Vagina (tissue), 1 donor: ENCODE measurements around the genes VPS33B and SV2B.

- PRO-cap, result bidirectional peak, plus-strand start at chr15:90665670, minus-strand start at chr15:90665676; unidirectional peak, minus-strand start at chr15:90665908
- RAMPAGE, long total RNA, result no peak
These were observed 51.4 kb upstream of the BLM start for GRCh38 chr15:90665501-90666295.

DNA sequence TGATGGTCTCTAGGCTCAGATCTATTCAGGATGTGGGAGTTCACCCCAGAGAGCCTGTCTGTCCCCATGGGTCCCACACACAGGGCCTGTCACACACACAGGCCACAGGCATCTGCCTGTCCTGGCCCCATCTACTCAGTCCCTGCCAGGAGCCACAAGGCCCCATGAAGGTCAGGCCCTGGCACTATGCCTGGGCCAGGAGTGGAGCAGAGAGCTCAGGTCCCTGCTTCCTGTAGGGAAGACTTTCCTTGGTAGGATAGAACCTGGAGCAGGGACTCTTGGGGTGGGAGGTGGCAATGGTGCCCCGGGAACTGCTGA is 49.0 kb upstream of the FURIN start:
- PRO-cap, result no peak
- RAMPAGE, long total RNA, result no peak

DNA sequence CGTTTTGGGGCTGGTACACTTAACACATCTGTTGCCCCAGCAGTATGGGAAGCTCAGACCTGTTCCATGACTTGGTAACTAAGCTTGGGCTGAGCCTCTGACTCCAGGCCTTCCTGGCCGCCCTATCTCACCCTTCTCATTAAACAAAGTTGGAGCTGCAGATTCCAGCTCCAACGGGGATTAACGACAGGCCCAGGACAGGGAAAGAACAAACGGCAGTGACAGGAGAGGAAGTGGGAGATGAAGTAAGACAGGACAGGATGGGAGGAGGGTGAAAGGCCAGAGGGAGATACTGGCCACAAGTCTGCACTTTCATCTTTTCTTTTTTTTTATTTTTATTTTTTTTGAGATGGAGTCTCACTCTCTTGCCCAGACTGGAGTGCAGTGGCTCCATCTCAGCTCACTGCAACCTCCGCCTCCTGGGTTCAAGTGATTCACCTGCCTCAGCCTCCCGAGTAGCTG is 8.5 kb upstream of the FURIN start:
- PRO-cap, result no peak
- RAMPAGE, long total RNA, result no peak

GRCh38 chr15:90860425-90860685 is 8.0 kb upstream of the FURIN start:
- PRO-cap, result no peak
- RAMPAGE, long total RNA, result no peak

GRCh38 chr15:90861301-90861766 is 7.1 kb upstream of the FURIN start:
- PRO-cap, result no peak
- RAMPAGE, long total RNA, result no peak

DNA sequence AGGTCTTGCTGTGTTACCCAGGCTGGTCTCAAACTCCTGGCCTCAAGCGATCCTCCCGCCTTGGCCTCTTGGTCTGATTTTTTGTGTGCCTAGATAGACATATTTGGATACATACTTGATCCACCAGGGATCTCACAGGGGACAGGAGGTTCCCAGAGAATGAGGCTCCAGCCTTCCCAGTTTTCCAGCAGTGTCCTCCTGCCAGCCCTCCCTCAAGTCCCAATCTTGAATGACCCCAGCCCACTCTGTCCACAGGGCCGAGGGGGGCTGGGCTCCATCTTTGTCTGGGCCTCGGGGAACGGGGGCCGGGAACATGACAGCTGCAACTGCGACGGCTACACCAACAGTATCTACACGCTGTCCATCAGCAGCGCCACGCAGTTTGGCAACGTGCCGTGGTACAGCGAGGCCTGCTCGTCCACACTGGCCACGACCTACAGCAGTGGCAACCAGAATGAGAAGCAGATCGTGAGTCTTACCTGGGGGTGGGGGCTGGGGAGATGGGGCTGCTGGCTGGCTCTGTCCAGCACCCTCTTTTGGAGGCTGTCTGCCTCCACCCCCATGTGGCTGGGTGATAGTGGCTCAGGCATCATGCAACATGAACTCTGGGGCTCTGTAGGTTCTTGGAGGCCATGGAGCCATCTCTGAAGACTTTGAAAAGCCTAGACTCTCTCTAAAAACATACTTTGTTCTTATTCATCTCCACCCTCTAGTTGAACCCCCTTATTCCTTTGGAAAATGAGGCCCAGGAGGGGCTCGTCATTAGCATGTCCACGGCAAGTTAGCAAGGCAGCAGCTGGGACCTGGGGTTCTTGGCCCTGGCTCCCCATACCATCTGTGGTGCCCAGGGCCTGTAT is 5.6 kb upstream of the FES start:
- PRO-cap, result no peak
- RAMPAGE, long total RNA, result no peak

- PRO-cap, result no peak
- RAMPAGE, long total RNA, result no peak
These were observed 8.7 kb downstream of the FES start for GRCh38 chr15:90892799-90893591.

GRCh38 chr15:90912015-90912656 is 9.0 kb downstream of the MAN2A2 start:
- PRO-cap, result no peak
- RAMPAGE, long total RNA, result no peak

- PRO-cap, result no peak
- RAMPAGE, long total RNA, result no peak
These were observed 10.0 kb downstream of the MAN2A2 start for GRCh38 chr15:90912754-90913853.

GRCh38 chr15:91022317-91023049 is at the start of gene VPS33B:
Gene VPS33B, minus strand, starts transcription at chr15:91022594.
- PRO-cap, result bidirectional peak, plus-strand start at chr15:91022697, minus-strand start at chr15:91022583
- RAMPAGE, long total RNA, result start-site peak on the minus strand at chr15:91022532-91022605, 29 reads

GRCh38 chr15:91099555-91100743 is at the start of gene SV2B:
Gene SV2B, plus strand, starts transcription at chr15:91100257.
- PRO-cap, result no peak
- RAMPAGE, long total RNA, result start-site peak on the plus strand at chr15:91100200-91100257, 25 reads

DNA sequence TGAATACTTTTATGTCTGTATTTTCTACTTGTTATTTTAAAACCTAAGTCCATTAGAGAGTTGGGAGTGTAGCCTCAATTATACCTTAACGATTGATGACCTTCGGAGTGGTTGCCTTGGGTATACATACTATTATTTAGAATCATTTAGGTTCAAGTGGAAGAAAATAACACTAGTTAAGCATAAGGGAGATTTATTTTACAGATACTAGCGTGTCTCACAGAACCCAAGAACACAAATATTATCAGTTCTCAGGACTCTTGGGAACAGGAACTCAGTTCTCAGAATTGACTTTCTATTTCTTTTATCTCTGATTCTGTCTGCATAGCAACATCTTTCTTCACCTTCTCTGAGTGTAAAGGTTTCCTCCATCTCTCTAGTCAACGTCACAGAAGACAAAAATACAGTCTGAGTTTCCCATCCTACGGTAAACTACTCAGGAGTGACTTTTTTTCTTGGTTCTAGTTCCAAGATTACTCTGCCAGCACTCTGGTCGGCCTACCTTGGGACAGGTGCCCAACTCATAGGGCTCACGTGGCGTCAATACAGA is 220.0 kb downstream of the SV2B start:
- PRO-cap, result no peak
- RAMPAGE, long total RNA, result no peak

DNA sequence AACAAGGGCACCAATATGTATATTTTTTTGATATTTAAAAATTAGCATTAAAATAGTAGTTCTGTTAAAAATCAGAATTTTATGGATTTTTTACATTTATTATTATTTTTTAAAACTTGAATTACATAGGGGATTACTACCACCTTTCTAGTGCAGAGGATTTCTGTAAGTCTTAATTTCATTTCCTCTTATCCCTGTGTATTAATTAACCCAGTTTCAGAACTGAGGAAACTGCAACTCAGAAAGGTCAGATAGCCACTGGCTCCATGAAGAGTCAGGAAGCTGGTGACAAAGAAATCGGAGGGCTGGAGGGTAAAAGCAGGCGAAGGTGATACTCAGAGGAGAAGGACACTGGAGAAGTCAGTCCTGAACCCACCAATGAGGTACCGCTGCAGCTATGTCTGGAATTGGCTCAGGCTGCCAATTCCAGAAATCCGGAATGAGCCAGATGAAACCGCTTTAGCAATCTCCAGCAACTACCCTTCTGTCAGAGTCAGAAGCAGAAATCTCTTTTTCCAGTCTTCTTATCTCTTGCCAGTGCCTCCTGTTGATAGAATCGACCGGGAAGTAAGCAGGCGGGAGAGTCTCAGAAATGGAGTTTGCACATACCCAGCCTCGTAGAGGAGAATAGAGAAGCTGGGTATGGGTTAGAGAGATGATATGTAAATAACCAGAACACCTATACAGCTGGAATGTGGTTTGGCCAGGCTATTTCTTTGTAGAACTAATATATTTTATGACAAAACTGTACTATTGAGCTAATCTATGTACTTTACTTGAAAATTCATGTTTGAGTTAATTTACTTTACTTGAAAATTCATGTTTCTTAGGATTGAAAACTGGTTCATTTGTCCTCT is 308.6 kb downstream of the SV2B start:
- PRO-cap, result no peak
- RAMPAGE, long total RNA, result no peak

DNA sequence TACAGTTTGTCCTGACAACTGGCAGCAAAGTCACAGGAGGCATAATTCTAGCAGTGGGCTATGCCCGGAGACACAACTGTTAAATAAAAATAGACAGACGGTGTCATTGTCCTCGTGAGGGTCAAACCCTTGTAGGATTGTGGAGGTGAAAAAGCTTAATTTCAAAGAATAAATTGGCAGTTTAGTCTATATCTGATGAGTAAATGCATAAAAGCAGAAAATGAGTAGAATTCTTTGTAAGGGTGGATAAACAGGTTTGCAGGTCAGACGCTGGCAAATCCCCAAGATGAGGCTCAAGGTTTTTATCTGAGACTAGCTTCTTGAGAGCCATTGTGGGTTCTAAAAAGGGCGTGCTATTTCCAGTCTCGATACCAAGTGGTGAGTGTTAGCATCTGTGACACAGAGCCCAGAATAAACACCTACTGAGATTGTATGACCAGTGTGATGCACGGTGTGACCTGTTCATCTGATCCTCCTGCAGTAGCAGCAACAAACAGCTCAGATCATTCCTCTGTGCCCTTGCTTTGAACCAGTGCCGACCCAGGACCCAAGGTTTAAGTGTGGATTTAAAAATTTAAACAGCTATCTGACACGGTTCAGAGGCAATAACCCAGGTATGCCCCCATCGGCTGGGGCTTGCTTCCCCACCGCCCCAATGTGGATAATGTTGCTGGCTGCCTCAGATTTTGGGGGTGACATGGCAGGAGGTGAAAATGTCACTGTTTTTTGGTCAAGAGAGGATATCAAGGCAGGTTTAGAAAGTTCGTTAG is 51.3 kb upstream of the SLCO3A1 start:
- PRO-cap, result no peak
- RAMPAGE, long total RNA, result no peak

GRCh38 chr15:91852293-91853166 is 978 bp upstream of the SLCO3A1 start:
- PRO-cap, result bidirectional peak, plus-strand start at chr15:91853004, minus-strand start at chr15:91852934
- RAMPAGE, long total RNA, result no peak

DNA sequence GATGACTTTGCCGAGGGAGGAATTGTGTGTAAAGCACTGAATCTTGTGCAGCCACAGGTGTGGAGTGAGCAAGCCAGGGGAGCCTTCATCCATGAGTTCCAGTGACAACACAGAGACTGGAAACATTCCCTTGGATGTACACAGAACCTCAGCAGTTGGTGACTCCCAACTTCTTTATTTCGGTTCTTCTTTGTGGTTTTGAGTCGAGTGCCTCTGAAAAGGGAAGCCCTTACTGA is 7.6 kb downstream of the SLCO3A1 start:
- PRO-cap, result no peak
- RAMPAGE, long total RNA, result no peak

DNA sequence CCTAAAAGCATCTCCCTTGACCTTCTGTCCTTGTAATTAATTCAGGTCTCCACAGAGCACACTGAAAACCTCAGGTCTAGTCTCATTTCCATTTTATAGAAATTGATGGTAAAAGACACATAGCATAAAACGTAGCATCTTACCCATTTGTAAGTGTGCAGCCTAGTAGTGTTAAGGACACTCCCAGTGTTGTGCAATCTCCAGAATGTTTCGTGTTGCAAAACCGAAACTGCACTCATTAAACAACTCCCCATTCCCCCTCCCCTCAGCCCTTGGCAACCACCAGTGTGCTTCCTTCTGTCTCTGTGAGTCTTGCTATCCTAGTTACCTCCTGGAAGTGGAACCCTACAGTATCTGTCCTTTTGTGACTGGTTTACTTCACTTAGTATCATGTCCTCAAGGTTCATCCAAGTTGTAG is 89.5 kb downstream of the SLCO3A1 start:
- PRO-cap, result no peak
- RAMPAGE, long total RNA, result no peak

GRCh38 chr15:92006888-92007684 is 153.6 kb downstream of the SLCO3A1 start:
- PRO-cap, result no peak
- RAMPAGE, long total RNA, result no peak

DNA sequence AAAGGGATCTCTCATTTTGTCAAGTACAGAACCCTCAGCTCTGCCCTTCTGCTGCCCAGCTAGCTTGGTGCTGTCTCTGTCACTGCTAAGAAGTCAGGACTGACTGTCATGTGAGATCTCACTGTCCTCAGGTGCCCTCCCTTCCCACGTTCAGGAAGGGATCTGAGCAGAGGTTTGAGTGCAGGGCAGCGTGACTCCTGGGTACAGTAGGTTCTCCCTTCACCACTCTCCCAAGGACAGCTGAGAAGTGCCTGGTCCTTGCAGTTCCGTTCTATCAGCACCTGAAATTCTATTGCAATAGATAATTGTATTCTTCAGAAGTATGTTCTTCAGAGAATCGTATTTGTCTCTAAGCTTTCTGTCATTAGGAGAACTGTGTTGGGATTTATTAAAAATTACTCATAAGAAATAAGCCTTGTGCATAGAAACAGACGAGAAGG is 229.8 kb downstream of the SLCO3A1 start:
- PRO-cap, result no peak
- RAMPAGE, long total RNA, result no peak

DNA sequence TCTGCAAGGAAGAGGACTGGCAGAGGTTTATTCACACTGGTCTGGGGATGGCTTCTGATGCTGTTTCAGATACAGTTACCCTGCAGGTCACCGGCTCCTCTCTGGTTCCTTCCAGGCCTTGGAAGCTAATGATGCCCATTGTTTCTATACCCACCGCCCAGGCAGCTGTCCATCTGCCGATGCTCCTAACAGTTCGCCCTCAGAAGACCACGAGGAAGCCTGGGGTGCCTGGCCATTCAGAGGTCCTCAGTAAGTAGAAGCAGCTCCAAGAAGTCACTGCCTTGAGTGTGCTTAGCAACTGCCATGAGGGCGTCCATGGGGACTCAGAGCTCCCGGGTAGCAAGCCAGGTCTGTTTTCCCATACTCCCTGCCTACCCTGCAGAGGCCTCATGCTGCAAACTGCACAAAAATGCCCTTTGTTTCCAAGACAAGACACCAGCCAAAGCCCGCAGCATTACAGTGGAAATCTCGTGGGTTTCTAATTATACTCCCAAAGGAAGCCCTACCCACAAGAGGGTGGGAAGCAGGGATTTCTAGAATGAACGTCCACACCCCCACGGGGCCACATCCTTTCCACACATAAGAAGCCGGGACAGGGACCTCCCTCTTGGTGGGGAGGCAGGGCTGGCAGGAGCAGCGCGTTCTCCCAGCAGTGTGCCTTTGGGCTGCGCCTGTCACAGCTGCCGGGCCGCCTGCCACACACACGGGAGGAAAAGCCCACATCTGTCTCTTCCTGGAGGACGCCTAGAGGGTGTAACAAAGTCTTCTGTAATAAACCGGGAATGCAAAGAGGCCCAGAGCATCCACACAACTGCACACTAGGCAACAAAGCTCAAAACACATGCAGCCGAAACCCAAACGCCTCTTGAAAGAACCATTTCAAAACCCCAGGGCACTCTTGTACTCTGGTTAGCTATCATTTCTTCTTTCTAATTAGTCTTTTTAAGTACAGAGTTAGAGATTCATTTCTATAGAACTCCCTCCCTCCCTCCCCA is 31.1 kb downstream of the FAM174B start:
- PRO-cap, result unidirectional peak, plus-strand start at position 610 of the sequence
- RAMPAGE, long total RNA, result no peak